Measurements from ENCODE around the genes FAM246B and GP1BB.

DNA sequence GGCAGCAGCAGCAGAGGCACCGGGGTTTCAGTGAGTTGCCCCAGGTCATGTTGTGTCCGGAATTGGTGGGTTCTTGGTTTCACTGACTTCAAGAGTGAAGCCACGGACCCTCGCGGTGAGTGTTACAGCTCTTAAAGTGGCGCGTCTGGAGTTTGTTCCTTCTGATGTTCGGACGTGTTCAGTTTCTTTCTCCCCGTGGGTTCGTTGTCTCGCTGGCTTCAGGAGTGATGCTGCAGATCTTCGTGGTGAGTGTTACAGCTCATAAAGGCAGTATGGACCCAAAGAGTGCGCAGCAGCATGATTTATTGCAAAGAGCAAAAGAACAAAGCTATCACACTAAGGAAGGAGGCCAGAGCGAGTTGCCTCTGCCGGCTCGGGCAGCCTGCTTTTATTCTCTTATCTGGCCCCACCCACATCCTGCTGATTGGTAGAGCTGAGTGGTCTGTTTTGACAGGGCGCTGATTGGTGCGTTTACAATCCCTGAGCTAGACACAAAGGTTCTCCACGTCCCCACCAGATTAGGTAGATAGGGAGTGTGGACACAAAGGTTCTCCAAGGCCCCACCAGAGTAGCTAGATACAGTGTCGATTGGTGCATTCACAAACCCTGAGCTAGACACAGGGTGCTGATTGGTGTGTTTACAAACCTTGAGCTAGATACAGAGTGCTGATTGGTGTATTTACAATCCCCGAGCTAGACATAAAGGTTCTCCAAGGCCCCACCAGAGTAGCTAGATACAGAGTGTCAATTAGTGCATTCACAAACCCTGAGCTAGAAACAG lies 25.2 kb upstream of the PEX26 start:
- RRBS = no CpG with 5 or more reads among the region's 22 CpGs

- RRBS = no CpG with 5 or more reads among the region's 9 CpGs
Observed at GRCh38 chr22:18061031-18061935, 16.5 kb upstream of the PEX26 start.

GRCh38 chr22:18075942-18076829 lies 1.6 kb upstream of the PEX26 start:
- RRBS = no CpG with 5 or more reads among the region's 13 CpGs

DNA sequence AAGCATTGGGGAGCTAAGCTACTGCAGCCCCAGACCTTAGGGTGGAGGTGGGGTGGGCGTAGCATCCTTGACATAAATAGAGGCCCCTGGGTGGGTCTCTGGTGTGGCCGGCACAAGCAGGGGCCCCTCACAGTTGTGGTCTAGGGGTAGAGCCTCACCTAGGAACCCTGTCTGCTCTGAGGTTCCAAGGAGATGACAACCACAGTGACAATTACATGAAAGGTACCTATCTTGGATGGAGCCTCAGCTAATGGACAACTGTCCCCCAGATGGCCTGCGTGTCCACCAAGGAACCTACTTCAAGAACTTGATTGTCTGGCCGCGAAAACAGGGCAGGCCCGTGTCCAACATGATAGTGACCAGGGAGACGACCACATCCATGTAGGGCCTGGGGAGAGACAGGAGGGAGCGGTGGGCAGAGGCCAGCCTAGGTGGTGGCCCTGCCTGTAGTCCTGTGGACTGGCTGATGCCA lies 8.0 kb downstream of the TMEM191B start:
- RRBS = no CpG with 5 or more reads among the region's 8 CpGs

- RRBS = no CpG with 5 or more reads among the region's 53 CpGs
Observed at GRCh38 chr22:18633617-18634161, at the start of gene FAM246B. Gene FAM246B, plus strand, starts transcription at chr22:18633984.

- RRBS = 2% methylated on average over 12 of the region's 128 CpGs
Observed at GRCh38 chr22:18969916-18971197, 34.3 kb upstream of the PRODH start.

DNA sequence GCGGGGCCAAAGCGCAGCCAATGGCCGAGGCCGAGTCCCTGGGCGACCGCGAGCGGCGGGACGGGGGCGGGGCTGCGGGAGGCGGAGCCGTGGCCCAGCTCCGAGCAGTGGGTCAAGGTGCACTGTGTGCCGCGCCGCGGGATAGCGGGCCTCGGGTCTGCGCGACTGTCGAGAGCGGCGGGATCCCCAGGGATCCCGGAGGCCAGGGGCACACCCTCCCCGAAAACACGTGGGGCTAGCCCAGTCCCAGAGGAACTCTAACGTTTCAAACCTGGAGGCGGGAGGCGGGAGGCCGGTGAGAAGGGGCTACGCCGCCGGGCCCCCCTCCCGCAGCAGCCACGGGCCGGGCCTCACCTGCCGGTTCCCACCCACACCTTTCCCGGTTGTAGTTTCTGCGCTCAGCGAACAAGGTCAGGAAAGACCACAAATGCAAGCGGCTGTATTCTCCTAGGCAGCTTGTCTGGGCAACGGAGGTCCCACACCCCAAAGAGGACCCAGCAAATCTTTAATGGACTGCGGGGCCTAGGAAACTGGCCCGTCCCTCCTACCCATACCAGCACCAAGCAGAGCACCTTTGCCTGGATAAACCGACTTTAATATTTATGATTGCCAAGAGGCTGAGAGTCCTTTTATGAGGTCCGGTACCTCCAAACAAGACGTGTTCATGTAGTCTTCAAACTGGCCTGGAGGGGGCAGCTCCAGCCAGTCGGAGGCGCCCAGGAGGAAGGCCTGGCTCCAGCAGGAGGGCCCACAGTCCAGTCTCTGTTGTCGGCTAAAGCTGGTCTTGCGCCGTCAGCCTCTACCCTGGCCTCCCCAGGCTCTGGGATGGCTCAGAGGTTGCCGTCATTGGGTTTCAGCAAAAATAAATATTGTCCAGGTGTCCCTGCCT lies 608 bp upstream of the SLC25A1 start:
- RRBS = 1% methylated on average over 7 of the region's 56 CpGs

DNA sequence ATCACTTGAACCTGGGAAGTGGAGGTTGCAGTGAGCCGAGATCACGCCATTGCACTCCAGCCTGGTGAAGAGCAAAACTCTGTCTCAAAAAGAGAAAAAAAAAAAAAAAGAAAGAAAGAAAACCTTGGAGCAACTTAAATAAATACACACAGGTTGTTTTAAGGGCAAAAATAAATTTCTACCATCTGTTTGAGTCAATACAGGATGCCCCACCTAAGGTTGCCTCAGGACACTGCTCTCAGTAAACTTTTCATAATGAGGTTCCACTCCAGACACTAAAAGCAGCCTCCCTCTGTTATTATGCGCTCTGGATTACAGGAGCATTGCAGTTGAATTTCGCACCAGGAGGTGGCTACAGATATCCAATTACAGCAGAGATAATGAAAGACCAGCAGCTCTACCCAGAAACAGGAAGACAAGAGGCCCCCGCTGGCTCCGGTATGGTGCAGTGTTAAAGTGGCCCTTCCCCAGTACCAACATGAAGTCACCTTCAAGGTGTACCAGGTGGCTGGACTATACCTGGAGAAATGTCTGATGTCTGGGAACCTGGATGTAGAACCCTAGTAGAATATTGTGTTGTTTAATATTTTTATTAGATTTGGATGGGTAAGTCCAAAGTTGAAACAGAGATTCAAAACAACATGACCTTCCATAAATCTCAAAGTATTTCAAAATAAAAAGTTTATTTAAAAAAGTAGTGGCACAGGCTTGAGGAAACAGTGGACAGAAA lies 39.4 kb upstream of the SLC25A1 start:
- RRBS = no CpG with 5 or more reads among the region's 6 CpGs

DNA sequence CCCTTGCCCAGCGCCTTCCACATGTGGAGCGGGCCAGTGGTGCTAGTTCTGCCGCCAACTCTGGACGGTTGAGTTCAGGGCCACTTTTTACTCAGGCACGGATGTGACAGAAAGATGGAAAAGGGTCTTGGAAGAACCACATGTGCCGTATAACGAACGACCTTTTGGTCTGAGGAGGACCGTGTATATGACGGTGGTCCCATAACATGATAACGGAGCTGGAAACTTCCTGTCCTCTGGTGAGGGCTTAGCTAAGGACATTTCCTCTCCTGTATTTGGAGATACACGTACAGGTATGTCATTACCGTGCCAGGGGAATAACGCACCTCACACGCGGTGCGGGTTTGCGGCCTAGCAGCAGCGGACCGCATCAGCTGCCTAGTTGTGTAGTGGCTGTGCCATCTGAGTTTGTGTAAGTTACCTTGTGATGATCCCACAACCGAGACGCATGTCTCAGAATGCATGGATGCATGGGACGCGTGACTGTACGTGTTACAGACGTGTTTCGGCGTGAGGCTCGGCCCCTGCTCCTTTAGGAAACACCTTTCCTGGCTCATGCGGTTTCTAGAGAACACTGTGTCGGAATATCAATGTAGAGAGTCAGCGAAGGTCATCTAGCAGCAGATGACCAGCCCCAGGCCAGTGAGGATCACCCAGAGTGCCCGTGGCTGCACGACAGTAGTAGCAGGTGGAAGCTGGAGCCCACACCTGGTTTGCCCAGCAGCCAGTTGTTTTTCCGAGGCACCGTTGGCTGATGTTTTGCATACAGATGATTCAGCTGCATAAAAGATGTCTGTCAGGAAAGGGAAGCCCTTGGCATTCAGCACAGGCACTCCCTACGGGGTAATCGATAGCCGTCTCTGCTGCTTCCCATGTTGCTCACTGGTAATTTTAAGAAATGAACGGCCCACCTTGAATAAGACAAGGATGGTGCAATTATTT lies 790 bp upstream of the CLTCL1 start:
- RRBS = no CpG with 5 or more reads among the region's 40 CpGs

DNA sequence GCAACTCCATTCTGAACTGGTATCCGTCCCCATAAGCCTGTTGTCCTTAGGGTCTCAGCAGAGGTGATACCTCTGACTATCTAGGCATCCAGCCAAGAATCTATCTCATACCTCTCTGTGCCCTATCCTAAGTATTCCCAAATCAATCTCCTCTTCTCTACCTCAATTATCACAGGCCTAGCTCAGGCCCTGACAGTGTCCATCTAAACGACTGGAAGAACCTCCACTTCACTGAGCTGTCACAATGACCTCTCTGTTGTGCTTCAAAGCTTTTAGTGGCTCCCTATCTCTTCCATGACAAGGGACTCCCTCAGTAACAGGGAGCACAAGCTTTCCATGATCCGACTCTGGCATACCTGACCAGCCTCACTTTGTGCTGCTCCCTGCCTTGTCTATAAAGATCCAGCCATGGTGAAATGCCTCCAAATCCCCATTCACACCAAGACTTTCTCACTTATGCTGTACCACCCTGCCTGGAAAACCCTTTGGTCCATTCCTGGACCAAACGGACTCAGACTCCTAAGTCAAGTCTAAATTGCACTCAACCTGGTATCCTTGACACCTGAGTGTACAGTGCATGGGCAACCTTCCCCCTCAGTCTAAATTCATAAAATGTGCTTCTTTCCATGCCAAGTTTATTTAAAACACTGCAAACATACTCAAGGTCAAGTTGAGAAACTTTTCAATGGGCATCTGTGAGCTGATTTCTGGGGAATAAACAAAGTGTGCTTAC lies 26.6 kb downstream of the HIRA start:
- RRBS = no CpG with 5 or more reads among the region's 4 CpGs

GRCh38 chr22:19426036-19426802 lies 5.3 kb downstream of the HIRA start:
- RRBS = no CpG with 5 or more reads among the region's 5 CpGs

DNA sequence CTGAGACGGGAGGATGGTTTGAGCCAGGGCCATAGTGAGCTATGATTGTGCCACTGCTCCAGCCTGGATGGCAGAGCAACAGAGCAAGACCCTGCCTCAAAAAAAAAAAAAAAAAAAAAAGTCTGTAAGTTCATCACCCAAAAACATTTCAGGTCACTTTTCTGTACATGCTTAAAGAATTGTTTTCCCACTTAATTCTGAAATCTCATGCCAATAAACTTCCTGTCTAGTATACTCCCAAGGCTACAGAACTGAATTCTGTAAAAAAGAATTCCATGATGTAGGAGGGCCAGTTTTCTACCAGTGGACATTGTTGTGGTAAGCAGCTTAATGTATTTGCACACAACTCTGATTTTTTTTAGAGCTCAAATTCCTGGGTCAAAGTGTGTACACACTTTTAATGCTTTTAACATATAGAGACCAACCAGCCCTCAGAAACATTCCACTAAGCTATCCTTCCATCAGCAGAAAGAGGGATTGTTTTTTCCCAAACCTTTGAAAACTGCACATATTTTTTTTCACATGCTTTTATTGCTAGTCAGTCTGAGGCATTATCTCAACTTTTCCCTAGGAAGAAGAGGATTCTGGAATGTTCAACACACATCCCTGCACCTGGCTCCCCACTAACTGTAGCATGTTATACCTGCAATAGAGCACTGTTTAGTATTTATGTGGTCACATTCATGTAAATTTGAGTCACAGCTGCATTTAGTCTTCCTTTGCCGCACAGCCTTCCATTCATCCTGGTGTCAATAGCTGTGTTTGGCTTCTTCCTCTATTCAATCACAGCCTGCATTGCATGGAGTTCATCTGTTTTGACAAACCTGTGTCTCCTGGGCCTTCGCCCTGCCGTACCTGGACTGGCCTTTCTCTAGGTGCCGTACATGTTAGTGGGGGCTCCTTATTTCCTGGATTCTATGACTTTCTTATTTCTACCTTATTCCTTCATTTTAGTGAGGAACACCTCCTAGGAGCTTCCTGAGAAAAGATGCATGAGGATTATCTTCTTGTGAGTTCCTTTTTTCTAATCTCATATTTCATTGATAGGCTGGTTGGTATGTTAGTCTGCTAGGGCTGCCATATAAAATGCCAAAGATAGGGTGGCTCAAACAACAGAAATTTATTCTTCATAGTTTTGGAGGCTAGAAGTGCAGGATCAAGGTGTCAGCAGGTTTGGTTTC lies 3.9 kb upstream of the C22orf39 start:
- RRBS = no CpG with 5 or more reads among the region's 5 CpGs

- RRBS = no CpG with 5 or more reads among the region's 3 CpGs
Observed at GRCh38 chr22:19543807-19544025, 19.5 kb upstream of the CLDN5 start.

- RRBS = no CpG with 5 or more reads among the region's 2 CpGs
Observed at GRCh38 chr22:19571833-19572183, 47.6 kb upstream of the CLDN5 start.

DNA sequence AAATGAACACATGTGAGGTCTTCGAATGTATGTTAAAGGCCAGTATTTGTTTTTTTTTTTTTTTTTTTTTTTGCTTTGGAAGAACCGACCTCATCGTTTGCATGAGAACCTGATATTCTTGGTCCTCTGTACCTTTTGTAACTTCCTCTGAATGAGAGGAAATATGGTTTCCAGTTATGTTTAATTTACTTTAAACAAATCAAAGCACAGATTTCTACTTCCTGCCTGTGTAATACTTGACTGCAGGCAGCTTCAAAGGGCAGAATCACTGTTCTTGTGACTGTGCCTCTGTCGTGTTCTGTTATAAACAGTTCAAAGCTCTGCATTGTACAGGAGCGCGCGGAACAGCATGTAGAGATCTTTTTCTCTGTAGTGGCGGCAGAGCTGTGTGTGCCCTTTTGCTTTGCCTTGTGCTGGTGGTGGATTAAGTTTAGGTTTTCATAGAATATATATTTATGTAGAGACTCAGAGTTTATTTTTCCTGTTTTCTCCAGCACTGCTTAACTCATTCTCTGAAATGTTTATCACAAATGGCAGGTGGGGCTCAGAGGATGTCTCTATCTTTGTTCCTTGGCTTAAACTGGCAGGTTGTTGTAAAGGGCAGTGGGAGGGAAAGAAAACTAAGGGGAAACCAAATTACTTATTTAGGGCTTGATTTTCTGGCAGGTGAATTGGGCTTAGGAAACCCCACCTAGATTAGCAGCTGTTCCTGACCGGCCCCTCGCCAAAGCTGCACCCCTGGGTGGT lies 73.3 kb upstream of the CLDN5 start:
- RRBS = no CpG with 5 or more reads among the region's 10 CpGs

DNA sequence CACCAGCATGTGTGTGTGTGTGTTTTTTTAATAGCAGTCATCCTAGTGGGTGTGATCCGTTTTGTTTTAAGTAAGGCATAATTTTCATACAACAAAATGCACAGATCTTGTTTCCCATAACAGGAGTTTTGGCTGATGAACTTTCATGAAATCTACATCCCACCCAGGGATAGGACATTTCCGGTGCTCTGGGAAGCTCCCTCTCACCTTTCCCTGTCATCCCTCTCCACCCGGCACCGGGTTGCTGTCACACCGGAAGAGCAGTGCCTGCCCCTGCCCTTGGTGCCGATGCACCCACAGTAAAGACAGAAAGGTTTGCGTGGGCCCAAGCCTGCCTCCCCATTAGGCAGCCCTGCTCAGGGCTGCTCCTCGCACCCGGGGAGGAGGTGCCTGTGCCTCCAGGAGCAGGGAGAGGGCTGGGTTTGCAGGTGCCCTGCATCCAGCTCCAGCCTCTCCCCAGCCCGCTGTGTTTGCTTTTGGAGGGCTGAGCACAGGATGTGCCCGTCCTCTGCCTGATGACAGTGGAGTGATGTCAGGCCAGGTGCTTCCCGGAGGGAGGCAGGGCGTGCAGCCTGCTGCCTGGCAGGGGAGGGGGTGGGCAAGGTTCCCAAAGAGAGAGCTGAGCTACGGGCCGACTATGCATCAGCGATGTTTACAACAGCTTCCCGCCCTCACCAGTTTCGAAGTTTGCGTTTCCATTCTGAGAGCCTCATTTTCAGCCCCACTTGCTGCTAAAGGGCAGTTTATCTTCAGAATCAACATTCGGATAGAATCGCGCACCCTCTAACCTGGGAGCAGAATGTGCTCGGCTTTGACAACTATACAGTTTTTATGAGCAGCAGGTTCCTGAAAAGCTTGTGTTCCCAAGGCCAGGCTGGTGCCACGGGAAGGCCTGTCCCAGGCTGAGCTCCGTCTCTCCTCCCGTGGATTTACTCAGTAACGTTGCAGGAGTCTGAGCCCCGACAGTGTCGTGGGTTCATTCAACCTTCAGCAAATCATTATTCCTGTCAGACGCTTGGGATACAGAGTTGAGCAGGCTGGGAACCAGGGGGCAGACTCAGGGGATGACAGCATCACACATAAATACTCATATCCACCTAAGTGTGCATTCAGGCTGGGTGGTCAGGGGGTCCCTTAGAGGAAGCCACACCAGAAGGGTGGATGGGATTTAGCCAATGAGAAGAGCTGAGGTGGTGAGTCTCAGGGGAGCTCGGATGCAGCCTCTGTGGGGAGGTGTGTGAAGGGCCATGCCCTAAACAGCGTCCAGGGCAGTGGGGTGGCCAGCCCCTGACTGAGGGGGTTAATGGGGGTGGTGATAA lies 83.3 kb upstream of the CLDN5 start:
- RRBS = 35% methylated on average over 2 of the region's 32 CpGs

- RRBS = 81% methylated on average over 2 of the region's 26 CpGs
Observed at GRCh38 chr22:19722575-19723122, 690 bp upstream of the GP1BB start.

DNA sequence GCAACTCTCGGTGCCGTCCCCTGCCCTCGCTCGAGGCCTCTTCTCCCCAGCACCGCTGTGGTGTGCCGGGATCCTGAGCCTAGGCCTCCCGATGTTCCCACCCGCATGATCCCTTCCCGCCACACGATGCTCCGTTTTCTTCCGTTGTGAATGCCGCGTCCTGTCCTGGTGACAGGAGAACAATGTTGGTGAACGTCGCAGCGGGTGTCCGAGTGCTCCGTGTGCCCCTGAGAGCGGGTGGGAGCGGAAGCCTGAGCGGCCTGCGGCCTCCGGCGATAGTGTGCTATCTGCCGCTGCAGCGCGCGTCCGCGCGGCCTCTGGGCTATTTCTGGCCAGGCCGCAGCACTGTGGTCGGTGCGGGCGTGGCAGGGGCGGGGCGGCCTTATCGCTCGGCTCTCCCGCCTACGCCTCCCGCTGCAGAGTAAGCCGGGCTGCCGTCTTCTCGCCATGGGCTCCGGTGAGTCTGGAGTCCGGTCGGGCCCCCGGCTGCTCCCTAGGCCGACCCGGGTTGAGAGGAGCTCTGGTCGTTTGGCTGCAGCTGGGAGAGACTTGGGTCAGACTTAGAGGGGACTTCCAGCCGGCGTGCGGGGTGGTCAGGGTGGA lies at the start of gene GP1BB:
GP1BB (plus strand) TSS at position 417 of the 603 bp plus-strand sequence.
- RRBS = 80% methylated on average over 7 of the region's 56 CpGs

DNA sequence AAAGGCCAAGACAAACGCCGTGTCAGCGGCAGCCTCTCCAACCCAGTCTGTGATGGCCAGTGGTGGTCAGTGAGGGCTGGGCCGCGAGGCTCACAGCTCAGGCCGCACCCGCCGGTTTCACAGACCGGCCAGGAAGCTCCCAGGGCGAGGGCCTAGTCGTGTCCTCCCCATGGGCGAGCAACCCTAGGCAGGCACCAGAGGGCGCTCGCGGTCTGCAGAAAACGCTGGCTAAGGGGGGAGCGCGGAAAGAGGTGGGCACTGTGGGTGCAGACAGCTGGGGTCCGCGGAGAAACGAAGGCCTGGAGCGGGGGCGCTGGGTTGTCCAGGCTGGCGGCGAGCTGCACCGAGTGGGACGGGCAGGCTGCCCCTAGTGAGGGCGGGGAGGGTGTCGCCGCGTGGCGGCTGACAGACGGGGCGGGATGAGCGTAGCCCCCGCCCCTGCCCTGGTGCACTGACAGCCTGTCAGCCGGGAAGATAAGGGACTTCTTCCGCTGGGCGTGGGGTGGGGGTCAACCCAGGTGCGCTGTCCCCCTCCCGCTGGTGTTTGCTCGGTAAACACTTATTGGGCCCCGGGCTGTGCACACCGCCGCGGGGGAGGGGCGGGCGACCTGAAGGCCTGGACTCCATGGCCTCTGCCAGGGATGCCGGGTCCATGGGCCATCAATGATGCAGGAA lies 7.4 kb downstream of the GP1BB start:
- RRBS = 8% methylated on average over 11 of the region's 49 CpGs

DNA sequence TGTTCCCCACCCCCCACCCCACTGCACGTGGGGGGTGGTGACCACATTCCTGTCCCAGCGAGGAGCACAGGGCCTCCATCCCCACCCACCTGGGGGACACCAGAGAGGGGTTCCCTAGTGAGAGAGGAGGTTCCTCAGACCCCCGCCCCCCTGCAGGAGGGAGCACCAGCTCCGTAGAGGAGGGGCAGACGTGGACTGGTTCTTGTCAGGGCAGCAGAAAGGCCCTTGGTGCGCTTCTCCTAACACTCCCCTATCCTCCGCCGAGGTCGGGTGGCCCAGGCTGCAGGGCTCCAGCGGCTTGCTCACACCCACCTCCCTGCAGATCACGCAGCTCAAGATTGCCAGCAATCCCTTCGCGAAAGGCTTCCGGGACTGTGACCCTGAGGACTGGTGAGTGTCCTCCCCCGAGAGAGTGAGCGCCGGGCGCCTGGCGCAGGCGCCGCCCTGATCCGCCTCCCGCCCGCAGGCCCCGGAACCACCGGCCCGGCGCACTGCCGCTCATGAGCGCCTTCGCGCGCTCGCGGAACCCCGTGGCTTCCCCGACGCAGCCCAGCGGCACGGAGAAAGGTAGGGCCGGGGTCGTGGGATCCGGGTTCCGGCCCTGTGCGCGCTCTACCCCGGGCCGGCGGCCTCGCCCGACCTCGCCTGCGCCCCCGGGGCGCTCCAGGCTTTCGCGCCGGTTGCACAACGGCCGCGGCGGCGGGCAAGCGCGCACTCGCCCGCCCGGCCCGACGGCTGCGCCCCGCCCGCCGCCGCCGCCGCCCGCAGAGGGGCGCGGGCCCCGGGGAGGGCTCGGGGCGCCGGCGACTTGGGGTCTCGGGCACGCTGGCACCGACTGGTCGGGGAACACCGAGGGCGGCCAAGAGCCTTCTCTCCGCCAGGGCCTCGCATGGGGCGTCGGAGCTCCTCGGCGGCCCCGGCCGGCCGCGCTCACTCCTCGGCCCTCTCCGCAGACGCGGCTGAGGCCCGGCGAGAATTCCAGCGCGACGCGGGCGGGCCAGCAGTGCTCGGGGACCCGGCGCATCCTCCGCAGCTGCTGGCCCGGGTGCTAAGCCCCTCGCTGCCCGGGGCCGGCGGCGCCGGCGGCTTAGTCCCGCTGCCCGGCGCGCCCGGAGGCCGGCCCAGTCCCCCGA lies 5.2 kb downstream of the TBX1 start:
- RRBS = 3% methylated on average over 65 of the region's 131 CpGs

Measured in foreskin fibroblast (primary cell).